ENCODE measurements around a stretch of chr11.

DNA sequence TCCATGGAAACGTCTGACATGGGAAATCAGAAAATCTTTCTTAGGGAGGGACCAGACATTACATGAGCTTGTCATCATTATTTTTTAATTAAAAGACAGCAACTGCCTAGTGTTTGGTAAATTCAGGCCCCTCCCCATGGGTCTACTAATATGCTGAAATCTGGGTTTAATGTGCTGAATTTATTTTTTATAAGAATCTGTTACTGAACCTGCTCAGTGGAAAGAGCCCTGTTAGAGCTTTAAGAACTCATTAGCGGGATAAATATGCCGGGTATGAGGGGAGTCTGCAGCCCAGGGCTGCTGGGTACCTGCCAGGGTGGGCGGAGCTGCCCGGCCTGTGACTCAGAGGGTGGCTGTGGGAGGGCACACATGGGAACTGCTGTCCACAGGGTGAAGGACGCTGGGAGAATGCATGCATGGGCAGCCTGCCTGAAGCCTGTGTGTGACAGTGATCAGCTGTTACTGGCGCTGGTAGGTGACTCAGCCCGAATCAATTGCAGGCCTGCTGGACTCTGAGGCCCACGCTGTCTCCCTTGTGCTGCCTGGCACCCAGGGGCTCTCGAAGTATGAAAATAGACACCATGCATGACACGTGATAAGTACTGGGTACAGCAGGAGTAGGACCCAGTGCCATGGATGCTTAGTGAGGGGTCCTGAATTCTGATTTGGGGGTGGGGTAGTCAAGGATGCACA, 36.2 kb downstream of the GRIK4 start:
- PRO-cap = no peak
- RAMPAGE, long total RNA = no peak

- PRO-cap = no peak
- RAMPAGE, long total RNA = no peak
Measured at GRCh38 chr11:121036052-121036556, 12.2 kb downstream of the TBCEL start.

- PRO-cap = bidirectional peak, plus-strand start at chr11:121367319, minus-strand start at chr11:121367335; bidirectional peak, plus-strand start at chr11:121367693, minus-strand start at chr11:121367571
- RAMPAGE, long total RNA = no peak
Measured at GRCh38 chr11:121367323-121367931, 74.9 kb downstream of the SC5D start.

DNA sequence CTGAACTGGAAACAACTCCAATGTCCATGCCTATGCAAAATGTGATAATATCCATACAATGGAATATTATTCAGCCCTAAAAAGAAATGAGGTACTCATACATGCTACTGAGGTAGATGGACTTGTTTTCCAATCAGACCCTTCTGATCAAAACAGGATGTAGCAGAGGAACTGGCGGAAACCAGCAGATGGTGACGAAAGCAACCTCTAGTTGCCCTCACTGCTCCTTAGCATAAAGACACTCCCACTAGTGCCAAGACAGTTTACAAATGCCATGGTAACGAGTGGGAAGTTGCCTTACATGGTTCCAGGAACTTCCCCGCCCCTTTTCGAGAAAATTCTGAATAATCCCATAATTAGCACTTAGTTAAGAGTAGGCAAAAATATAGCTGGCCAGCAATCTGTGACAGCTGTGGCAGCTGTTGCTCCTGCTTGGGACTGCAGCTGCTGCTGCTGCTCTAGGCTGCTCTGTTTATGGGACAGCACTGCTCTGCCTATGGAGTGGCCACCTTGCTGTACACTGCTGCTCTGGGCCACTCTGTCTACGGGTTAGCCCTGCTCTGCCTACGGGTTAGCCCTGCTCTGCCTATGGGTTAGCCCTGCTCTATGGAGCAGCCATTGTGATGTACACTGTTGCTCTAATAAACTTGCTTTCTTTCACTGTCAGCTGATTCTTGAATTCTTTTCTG, 33.5 kb upstream of the SORL1 start:
- PRO-cap = unidirectional peak, plus-strand start at position 399 of the sequence; unidirectional peak, plus-strand start at position 488 of the sequence
- RAMPAGE, long total RNA = no peak

DNA sequence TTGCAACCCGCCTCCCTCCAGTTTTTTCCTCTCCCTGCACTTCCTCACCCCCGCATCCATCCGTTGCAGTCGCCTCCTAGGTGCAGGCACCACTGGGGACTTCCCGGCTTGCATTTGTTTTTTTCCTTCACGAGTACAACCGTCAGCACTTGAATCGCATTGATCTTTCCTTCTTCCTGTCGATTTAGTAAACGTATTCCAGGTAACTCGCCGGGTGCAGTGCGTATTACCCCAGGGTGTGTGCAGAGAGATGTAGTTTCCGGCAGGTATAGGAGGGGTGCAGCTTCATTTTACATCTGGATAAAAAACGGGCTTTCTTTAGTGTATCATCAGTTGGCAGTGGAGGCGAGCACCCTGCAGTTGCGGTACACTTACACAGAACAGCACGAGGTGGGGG, 511 bp downstream of the SORL1 start:
- PRO-cap = bidirectional peak, plus-strand start at position 253 of the sequence, minus-strand start at position 94 of the sequence; bidirectional peak, plus-strand start at position 332 of the sequence, minus-strand start at position 298 of the sequence
- RAMPAGE, long total RNA = no peak

DNA sequence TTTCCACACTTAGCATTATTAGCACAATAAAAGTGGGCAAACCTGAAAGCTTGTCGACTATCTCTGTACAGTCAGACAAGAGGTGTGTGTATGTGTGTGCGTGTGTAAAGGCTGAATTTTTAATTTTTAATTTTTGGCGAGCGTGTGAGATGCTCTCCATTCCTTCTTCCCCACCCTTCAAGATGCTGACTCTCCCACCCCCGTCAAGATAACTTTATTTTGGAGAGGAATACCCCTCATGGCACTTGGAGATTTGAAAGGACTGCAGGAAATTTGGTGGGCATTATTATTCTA, 857 bp downstream of the SORL1 start:
- PRO-cap = no peak
- RAMPAGE, long total RNA = no peak

DNA sequence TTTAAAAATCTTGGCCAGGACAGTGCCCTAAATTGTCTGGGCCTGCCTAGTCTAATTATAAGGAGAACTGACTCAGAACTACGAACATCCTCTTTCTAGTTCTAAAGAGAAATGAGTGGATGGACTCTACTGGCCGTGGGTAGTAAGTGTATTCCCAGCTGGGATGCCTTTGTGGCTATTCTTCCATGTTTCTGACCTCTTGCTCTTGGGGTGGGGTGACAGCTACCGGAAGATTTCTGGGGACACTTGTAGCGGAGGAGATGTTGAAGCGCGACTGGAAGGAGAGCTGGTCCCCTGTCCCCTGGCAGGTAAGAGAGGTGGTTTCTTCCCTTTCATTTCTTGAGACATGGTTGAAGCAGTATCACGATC, 98.2 kb downstream of the SORL1 start:
- PRO-cap = no peak
- RAMPAGE, long total RNA = no peak

GRCh38 chr11:121632598-121633700, 180.8 kb downstream of the SORL1 start:
- PRO-cap = no peak
- RAMPAGE, long total RNA = no peak

- PRO-cap = no peak
- RAMPAGE, long total RNA = no peak
Measured at GRCh38 chr11:121652942-121653475, 200.9 kb downstream of the SORL1 start.

- PRO-cap = no peak
- RAMPAGE, long total RNA = no peak
Measured at GRCh38 chr11:121689222-121689745, 237.2 kb downstream of the SORL1 start.

- PRO-cap = no peak
- RAMPAGE, long total RNA = no peak
Measured at GRCh38 chr11:122089929-122090577, 26.0 kb downstream of the BLID start.

GRCh38 chr11:122202023-122202718, 86.2 kb upstream of the BLID start:
- PRO-cap = no peak
- RAMPAGE, long total RNA = no peak

- PRO-cap = no peak
- RAMPAGE, long total RNA = no peak
Measured at GRCh38 chr11:122336195-122336822, 220.3 kb upstream of the BLID start.

GRCh38 chr11:122422494-122423155, 232.9 kb upstream of the UBASH3B start:
- PRO-cap = no peak
- RAMPAGE, long total RNA = no peak

DNA sequence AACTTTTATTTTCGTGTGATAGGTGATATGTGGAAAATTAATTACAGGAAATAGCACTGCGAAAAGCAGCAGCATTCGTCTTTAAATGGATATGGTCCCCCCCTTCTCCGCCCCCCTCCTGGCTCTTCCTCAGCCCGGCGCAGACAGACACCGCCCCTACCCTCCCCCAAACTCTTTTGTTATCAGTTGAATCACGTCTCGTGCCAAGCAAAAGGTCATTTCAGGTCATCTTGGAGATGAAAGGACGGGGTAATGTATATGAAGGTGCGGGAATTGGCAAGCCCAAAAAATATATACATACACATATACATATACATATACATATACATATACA, 214.7 kb upstream of the UBASH3B start:
- PRO-cap = no peak
- RAMPAGE, long total RNA = no peak

GRCh38 chr11:122850119-122850710, 11.9 kb downstream of the CRTAM start:
- PRO-cap = no peak
- RAMPAGE, long total RNA = no peak

GRCh38 chr11:123054131-123054878, 7.6 kb downstream of the HSPA8 start:
- PRO-cap = no peak
- RAMPAGE, long total RNA = no peak

GRCh38 chr11:123261407-123261986, 66.4 kb upstream of the CLMP start:
- PRO-cap = no peak
- RAMPAGE, long total RNA = no peak

- PRO-cap = no peak
- RAMPAGE, long total RNA = no peak
Measured at GRCh38 chr11:123431792-123432032, 1.6 kb downstream of the GRAMD1B start.

GRCh38 chr11:123559847-123560472, 94.5 kb downstream of the SCN3B start:
- PRO-cap = no peak
- RAMPAGE, long total RNA = no peak